Measurements from ENCODE around the gene INSIG1.

- PRO-cap = no peak
Observed at GRCh38 chr7:151497322-151497951, 22.3 kb downstream of the RHEB start.

DNA sequence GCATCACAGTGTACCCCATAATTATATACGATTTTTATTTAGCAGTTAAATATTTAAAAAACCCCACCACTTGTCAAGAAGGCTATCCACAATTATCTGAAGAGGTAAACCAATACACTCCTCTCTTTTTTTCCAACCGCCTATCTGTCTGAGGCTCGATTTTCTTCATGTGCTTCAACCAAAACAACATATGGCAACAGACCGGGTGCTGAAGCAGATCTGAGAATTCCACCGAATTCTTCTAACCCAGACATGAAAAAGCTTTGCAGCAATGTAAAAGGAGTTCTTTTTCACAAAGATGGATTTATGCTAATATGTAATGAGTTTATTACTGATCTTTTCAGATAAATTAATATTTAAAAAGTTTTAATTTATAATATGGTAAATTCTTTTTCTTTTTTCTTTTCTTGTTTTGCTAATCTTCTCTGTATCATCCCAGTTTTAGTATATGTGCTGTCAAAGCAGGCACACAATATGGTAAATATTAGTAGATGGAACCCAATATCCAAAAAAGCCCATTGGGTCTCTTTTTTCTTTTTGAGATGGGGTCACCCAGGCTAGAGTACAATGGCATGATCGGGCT is 132.5 kb upstream of the RHEB start:
- PRO-cap = no peak

- PRO-cap = no peak
Observed at GRCh38 chr7:151699902-151700519, 176.9 kb downstream of the PRKAG2 start.

DNA sequence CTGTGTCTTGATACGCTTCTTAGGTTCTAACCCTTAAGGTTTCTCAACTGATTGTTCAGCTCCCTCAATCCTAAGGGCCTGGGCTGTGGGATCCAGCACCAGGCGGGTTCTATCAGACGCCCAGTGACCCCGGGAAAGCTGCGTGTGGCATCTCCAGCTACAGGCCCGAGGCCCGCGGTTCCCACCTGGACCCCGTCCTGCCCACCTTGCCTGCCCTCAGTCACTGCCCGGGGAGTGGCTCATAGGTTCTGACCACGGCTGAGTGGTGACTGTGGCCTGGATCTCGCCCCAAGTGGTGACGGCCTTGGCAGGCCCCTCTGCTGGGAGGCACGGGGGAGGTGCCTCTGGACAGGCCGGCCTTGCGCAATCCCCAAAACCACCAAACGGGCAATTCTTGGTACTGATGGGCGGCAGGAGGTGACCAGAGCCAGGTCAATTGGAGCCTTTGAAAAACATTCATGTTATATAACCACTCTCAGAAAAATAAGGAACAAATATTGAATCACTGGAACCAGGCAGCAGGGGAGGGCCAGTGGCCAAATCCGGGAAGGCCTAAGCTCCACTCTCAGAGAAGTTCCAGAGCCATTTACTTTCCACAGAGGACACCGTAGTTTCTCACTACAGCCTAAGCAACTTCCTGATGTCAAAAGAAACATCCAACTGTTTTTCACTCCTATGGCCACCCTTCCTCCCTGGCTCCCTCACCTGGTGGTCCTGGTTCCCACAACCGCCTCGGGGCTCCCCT is 83.4 kb downstream of the PRKAG2 start:
- PRO-cap = no peak

DNA sequence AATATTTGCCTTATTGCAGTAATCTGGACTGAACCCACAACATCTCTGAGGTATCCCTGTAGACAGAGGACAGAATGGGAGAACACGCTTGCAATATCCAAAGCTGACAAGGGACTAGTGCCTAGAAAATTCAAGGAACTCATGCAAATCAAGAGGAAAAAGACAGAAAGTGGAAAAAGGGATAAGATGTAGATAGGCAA is 16.1 kb upstream of the GALNTL5 start:
- PRO-cap = no peak

DNA sequence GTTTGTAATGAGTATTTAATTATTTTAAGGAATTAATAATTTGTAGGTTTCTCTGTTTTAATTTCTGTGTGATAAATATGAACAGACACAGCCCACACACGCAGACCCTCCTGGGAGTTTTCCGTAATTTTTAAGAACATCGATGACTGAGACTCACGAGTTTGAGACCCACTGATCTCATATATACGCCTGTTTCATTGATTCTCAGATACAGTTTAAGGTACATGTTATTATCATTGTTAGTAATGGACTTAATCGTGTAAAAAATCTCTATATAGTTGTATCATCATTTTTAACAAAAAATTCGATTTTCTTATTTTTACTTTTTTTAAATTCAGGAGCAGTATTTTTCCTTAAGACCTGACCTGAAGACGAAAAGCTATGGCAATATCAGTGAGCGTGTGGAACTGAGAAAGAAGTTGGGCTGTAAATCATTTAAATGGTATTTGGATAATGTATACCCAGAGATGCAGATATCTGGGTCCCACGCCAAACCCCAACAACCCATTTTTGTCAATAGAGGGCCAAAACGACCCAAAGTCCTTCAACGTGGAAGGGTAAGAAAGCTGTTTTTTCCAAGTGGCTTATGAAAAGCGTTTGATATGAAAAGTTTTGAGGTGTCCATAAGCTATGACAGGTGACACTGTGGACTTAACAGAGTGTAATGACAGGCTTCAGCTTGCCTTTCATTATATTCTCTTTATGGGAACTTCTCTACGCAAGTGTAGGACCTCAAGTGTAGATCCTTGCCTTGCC is 91.5 kb downstream of the GALNT11 start:
- PRO-cap = no peak

DNA sequence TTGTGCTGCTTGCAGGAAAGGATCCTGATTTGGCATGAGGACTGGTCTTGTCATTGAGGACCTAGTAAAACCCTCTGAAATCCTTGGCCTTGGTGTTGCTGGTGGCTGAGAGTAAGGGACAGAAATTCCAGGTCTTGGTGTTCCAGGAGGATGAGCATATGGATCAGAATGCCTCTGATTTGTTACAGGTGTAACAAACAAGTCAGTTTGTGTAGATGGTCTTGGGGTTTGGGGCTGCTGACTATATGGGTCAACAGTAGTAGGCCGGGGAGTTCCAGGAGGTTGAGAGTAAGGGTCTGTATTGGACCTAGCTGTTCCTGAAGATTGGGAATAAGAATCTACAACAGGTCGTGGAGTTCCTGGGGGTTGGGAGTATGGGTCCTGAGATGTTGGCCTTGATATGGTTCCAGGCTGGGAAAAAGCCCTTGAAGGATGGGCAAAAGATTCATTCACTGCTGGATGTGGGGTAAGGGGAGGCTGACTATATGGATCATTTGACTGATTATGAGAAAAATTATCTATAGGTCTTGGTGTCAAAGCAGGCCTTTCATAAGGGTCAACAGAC is 155.7 kb downstream of the GALNT11 start:
- PRO-cap = no peak

GRCh38 chr7:152240541-152241341 is 195.1 kb downstream of the KMT2C start:
- PRO-cap = no peak

GRCh38 chr7:152335787-152336648 is 99.8 kb downstream of the KMT2C start:
- PRO-cap = no peak

- PRO-cap = no peak
Observed at GRCh38 chr7:152436240-152436487, 361 bp upstream of the KMT2C start.

DNA sequence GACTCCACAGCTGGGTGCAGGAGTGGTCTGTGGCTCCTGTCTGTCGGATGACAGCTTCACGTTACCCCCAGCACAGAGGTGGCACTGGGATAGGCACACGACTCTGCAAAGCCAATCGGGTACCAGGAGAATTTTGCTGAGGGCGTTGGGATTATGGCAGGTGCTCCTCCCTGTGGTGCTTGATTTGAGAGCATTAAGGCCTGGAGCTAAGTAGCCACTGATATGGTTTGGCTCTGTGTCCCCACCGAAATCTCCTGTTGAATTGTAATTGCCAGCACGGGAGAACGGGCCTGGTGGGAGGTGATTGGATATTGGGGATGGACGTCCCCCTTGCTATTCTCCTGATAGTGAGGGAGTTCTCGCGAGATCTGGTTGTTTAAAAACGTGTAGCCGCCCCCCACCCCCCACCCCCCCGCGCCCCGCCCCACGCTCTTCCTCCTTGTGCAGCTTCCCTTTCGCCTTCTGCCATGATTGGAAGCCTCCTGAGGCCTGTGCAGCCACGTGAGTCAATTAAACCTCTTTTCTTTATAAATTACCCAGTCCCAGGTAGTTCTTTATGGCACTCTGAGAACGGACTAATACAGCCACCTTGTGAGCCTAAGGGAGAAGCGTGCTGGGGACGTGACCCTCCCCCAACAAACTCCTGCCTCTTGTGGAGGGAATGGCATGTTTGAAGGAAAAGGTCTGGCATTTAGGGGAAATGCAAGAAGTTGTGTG is 117.9 kb upstream of the KMT2C start:
- PRO-cap = no peak

GRCh38 chr7:152729451-152730031 is 30.0 kb upstream of the ACTR3B start:
- PRO-cap = no peak

- PRO-cap = no peak
Observed at GRCh38 chr7:153038613-153038943, 279.0 kb downstream of the ACTR3B start.

GRCh38 chr7:153405979-153406891 is 646.0 kb upstream of the DPP6 start:
- PRO-cap = no peak

GRCh38 chr7:153413281-153414265 is 638.6 kb upstream of the DPP6 start:
- PRO-cap = no peak

- PRO-cap = no peak
Observed at GRCh38 chr7:154702814-154703088, 300.2 kb downstream of the PAXIP1 start.

DNA sequence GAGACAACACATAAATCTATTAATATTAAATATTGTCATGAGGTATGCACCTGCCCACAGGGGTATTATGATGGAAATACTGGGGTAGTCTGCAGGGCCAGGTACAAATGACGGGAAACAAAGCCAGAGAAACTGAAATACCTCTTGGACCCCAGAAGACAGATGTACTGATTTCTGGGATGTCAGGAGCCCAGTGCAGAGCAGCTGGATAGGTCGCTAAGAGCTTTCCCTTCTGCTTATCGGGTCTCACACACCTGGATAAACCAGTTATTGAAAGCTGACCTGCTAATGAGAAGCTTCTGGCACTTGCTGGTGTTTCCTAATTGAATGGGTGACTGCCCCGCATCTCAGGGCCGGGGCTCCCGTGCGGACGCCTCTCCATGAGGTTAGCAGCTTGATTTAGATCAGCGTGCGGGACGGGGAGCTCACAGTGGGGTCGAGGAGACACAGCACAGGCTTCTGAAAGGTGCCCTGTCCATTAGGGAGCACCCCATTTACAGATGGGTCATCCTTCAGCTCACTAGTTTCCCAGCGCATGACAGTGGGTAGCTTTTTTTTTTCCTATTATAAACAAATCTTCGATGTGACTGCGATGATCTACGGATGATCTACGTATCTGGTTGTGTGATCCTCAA is 1.5 kb upstream of the INSIG1 start:
- PRO-cap = no peak

- PRO-cap = bidirectional peak, plus-strand start at chr7:155297894, minus-strand start at chr7:155297633
Observed at GRCh38 chr7:155297346-155298106, at the start of gene INSIG1. Gene INSIG1, plus strand, starts transcription at chr7:155297878.

DNA sequence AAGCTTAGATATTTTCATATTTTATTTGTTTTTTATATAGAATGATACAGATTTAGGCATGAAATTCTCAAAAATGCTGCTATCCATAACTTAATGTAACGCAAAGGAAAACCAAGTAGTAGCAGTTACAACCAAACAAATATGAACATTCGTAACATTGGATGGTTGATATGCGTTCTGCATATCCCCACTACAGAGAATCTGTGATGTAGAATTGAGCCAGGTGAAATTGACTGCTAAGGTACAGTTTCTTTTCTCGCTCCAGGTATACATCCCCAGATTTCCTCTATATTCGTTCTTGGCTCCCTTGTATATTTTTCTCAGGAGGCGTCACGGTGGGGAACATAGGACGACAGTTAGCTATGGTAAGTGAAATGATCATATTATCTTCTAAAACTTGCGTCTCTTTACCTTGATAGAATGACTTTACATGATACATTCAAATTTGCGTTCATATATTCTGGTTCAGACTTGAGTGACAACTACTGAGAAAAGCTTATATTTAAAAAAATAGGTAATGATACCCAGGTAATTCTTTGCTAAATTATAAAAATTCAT is 4.9 kb downstream of the INSIG1 start:
- PRO-cap = no peak

DNA sequence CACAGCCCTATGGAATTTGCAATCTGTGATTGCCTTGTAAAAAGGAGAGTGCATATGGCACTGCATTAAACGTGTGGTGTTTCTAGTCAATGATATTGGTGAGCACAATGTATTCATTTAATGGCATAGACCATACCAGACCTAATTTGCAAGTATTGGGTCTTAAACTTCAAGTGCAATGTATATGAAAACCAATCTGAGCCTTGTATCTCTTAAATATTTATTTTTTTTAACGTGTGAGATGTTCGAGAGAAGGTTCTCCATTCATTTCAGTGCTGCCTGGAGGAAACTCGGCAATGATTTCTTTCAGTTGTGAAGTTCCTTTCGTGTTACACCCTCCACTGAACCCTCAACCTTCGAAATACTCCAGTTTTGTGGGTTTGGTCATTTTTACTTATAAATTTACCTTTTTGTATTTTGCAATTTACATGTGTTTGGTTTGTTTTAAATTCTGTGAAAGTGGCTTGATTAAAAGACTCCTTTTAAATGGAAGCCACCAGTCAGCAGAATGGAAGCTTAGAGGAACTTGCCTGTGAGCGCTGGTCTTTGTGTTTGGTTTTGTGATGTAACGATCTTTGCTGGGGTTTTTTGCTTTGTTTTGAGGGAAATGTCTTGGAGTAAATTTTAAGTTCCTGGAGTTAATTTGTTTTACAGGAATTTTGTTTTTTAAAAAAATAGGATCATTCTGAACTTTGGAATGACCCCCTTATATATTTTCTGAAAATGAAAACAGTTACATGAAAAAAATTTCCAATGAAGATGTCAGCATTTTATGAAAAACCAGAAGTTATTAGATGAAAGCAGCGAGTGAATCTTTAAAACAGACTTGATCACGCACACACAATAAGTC is 11.7 kb downstream of the INSIG1 start:
- PRO-cap = no peak